GM12892 (cell line): ENCODE data around the gene REEP6.

GRCh38 chr19:1221437-1222010 is 15.9 kb downstream of the STK11 start:
- RRBS, result no CpG with 5 or more reads among the region's 26 CpGs

- RRBS, result no CpG with 5 or more reads among the region's 39 CpGs
These were observed 2.8 kb upstream of the MIDN start for GRCh38 chr19:1245195-1246296.

DNA sequence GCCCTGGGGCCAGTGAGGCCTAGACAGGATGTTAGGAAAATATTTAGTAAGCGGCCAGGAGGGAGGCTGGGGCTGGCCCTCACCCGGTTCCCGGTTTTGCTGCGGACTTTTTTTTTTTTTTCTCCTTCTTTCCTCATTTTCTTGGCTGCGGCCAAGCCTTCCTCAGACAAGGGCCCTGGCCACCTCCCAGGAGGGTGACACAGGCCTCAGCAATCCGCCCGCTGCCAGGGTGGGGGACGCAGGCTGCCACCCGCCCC is 4.0 kb downstream of the MIDN start:
- RRBS, result no CpG with 5 or more reads among the region's 9 CpGs

DNA sequence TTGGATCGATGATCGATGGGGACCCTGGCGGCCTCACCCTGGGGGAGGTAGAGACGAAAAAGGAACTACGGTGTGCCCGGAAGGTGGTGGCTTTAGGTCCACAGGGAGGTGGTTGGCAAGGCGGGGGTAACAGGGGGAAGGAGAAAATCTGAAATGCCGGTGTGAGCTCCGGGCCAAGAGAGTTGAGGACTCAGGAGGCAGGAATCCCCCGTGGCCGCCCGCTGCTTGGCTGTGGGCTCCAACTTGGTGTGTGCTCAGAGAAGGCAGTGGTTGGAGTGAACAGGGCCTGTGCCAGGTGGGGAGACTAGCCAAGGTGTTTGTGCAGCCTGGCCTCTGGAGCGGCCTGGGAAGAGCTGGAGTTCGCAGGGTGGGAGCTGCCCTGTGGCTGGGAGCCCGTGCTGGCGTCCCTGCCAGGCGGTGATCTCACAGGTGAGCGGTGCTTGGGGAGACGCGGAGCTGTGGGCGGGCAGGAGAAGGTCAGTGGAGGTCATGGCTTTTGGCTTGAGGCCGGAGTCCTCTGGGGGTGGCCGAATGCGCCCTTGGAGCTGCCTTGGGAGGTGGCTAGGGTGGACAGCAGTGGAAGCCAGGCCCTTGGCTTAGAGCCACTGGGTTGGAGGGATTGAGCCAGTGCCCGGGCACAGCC is 7.3 kb upstream of the CIRBP start:
- RRBS, result 1% methylated on average over 2 of the region's 25 CpGs

DNA sequence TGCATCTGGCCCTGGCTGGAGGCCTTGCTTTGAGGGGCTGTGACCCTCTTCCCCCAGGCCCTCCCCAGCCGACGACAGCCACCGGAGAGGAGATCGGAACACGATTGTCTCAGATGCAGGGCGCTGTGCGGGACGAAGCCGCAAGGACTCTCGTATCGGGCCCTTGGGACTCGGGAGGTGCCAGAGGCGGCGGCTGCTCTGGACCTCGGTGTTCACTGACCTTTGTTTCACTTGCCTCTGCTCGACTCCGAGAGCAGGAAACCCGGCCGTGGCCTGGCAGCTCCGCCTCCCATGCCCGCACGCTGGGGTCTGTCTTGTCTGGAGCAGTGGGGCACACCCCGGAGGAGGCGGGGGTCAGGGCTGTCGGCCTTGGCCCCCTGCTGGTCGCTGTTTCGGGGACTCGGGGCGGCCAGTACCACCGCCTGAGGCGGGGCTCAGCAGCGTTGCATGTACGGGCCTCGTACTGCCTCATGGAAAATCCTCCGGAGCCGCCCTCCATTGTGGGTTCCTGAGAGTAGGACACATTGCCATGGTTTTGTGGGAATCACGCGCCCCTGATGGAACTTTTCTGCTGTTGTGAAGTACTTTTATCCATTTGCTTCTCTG is 5.8 kb upstream of the NDUFS7 start:
- RRBS, result 83% methylated on average over 5 of the region's 38 CpGs

GRCh38 chr19:1457052-1457864 is 7.3 kb downstream of the APC2 start:
- RRBS, result 37% methylated on average over 32 of the region's 48 CpGs

DNA sequence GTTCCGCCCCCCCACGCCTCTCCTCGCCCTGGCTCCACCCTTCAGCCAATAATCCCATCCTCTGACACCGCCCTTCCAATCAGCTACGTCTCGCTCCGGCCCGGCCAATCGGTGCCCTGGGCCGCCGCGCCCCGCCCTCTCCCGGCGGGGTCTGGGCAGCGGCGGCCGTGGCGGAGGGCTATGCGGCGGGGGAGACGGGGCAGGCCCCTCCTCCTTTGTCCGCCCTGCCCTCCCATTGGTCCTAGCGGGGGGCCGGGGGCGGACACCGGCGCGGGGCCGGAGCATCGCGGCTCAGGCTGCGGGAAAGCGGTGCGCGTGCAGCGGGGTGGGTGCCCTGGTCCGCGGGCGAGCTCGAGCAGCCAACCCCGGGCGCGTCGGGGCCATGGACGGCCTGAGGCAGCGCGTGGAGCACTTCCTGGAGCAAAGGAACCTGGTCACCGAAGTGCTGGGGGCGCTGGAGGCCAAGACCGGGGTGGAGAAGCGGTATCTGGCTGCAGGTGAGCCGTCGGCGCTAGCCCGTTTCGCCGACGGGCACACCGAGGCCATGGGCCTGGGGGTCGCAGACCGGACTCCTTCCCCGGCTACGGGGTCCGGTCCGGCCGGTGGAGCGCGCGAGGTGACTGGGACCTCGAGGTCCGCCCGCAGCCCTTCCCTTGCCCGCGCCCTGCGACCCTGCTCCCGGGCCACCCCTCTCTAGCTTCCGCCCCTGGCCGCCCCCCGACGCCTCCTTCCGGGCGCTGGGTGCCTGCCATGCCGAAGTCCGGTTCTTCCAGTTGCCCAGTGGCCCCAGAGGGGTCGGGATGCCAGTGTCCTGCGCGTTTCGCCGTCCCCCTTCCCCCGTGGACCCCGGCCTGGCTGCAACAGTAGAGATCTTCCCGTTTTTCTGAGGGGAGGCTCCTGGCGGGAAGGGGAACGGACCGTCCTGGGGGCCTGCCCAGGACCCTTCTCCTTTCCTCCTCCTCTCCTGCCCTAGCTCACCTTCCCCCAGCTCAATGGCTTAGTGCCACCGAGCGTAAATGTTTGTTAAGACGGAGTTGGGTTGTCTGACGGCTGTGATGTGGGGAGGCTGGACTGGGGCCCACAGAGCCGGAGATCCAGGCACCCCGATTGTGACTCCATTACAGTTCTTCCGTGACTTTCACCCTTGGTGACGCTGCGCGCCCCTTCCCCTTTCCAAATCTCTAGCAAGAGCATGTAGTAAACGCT is at the start of gene REEP6:
Gene REEP6 (plus strand): TSS at position 294 of the 1,206 bp plus-strand sequence.
- RRBS, result 22% methylated on average over 37 of the region's 107 CpGs

GRCh38 chr19:1493155-1493899 is 2.3 kb downstream of the REEP6 start:
- RRBS, result no CpG with 5 or more reads among the region's 13 CpGs

DNA sequence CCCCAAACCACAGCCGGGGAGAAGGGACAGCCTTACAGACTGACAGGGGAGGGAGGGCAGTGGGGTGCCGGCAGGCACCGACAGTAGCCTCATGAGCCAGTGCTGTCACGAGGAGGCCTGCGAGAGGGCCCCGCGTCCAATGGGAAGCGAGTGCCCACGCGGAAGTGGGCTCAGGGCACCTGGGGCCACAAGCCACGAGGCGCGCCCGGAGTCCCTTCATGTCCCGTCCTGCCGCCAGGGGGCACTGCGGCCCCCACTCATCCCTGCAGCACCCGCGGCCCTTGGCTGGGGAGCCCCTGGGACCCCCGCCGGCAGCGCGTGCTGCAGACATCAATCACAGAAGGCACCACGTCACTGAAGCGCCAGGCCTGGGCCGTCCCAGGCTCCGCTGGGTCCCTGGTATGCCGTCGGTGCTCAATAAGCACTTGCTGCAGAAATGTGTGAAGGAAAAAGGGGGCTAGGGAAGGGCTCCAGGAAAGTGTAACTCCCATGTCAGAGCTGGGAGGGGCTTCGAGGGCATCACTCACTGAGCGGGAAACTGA is 9.3 kb downstream of the ADAMTSL5 start:
- RRBS, result 18% methylated on average over 2 of the region's 31 CpGs

- RRBS, result 96% methylated on average over 8 of the region's 77 CpGs
These were observed 7.8 kb downstream of the MBD3 start for GRCh38 chr19:1584673-1585365.

- RRBS, result no CpG with 5 or more reads among the region's 8 CpGs
These were observed 911 bp upstream of the UQCR11 start for GRCh38 chr19:1606259-1606486.

- RRBS, result no CpG with 5 or more reads among the region's 13 CpGs
These were observed 5.1 kb upstream of the UQCR11 start for GRCh38 chr19:1610271-1610950.

- RRBS, result no CpG with 5 or more reads among the region's 26 CpGs
These were observed 1.3 kb downstream of the TCF3 start for GRCh38 chr19:1650983-1651616.

GRCh38 chr19:1667523-1668150 is 15.2 kb upstream of the TCF3 start:
- RRBS, result 31% methylated on average over 5 of the region's 18 CpGs

DNA sequence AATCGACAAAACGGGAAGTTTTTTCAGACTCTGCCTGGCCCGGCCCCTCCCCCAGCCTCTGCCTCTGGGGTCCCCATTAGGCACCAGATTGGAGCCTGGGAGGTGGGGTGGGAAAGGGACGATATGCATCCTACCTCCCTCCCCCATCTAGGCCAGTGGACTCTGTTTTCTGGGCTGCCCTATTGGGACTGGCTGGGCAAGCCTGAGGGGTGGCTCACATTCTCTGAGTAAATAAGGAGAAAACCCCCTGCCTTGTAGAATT is 16.5 kb downstream of the ONECUT3 start:
- RRBS, result 1% methylated on average over 2 of the region's 4 CpGs

DNA sequence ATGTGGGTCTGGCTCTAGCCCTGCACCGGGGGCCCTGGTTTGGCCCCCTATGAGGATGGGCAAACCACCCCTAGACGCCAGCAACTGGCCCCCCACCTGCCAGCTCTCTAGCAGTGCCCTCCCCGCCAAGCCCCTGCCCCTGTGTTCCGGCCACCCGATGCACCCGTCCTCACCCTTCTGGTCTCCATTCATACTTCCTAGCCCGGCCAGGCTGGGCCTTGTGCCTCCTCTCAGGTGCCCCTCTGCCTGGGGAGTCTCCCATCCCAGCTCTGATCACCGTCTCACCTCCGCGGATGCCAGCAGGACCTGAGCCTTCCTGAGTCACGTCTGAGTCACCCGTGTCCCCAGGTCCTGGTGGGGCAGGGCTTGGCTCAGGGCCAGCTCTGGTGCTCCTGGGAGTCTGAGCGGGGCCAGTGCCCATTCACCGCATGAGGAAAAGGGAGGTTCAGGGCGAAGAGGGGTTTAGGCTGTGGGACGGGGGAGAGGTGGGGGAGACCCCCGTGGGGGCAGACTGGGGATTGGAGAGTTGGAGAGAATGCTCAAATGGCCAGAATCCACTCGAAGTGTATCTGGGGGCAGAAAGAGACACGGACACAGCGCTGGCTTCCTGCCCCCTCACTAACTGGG is 647 bp downstream of the ATP8B3 start:
- RRBS, result 100% methylated on average over 2 of the region's 20 CpGs

DNA sequence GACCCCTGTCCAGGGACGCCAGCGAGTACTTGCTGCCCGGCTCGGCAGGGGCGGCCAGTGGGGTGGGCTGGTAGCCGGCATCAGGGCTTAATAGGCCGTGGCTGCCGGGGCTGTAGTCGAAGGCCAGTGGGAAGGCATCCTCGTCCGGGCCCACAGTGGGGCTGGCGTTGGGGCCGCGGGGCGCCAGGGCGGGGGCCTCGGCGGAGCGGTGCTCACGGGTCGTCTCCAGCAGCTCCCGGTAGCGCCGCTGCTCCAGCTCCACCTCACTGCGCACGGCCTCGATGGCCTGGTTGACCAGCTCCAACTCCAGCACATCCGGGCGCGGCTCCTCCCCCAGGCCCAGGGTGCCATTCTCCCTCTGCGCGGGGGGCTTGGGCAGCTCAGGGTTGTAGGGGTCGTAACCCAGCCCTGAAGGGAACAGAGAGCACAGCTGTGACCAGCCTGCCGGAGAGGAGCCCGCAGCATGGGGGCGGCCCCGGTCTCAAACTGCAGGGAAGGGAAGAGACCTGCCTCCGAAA is 16.2 kb upstream of the ATP8B3 start:
- RRBS, result 95% methylated on average over 11 of the region's 38 CpGs

DNA sequence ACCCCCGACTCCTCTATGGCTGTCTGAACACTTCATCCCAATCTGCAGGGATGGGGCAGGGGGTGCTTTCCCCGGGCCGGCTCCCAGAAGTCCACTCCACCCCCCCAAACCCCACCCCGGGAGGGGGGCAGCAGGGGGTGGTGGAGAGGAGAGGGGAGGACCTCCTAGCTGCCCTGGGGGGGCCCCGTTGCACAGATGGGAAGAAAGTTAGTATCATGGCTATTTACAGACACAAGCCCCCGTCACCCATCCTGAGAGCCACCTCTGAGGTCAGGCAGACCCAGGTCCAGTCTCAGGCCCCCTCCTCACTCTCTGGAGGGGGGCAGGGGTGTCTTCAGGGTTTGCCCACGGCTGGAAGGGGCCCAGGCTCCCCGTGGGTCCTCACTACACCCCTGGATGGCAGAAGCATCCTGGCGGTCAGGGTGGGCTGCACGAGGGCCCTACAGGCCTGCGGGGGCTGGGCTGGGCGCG is 5.8 kb upstream of the REXO1 start:
- RRBS, result no CpG with 5 or more reads among the region's 13 CpGs

DNA sequence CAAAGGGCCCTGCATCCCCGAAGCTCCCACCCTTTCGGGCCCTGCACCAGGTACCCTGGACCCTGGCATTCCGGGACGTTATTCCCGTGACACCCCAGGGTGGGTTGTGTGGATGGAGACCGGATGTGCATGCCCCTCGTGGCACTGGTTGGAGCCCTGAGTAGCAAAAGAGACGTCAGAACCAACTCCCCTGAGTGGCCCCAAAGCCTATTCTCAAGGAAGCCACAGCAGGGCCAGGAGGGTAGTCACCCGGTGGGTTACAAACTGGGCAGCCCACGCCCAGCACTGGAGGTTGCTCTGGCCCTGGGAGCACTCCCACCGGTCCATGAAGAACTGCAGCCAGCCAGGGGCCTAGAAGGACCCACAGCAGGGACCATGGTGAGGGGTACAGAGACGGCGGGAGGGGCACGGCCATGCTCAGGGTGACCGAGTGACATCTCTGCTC is 7.5 kb upstream of the REXO1 start:
- RRBS, result 4% methylated on average over 3 of the region's 15 CpGs

DNA sequence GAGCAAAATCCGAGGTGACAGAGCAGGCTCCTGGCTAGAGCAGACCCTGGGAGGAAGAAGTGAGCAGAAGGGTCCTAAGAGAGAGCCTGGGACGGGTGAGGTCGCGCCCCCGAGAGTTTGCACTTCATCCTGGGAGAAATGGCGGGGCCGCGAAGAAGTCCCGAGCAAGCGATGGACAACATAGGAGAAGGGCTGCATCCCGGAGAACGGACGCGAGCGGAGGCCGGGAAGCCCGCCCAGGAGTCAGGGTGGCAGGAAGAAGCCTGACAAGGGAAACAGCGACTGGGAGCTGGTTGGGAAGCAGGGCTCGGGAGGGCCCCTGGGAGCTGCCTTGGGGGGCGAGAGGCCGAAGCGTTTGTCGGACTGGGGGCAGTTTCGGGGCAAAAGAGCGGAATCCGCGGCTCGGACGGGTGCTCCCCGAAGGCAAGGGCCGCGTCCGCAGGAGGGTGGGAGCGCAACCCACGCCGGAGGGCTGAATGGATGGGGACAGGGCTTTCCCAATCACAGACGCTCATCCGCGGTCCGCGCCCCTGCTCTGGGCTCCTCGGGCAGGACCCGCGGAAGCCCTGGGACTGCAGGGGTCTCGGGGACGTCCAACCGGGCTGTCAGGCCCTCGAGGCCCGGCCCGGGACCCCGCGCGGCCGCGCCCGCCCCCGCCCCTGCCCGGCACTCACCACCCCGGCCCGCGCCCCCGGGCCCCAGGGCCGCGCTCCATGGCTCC is 458 bp downstream of the ABHD17A start:
- RRBS, result 2% methylated on average over 9 of the region's 64 CpGs